Measurements from ENCODE around the genes TMEM253, CHD8, OR10G2 and OR4E1.

DNA sequence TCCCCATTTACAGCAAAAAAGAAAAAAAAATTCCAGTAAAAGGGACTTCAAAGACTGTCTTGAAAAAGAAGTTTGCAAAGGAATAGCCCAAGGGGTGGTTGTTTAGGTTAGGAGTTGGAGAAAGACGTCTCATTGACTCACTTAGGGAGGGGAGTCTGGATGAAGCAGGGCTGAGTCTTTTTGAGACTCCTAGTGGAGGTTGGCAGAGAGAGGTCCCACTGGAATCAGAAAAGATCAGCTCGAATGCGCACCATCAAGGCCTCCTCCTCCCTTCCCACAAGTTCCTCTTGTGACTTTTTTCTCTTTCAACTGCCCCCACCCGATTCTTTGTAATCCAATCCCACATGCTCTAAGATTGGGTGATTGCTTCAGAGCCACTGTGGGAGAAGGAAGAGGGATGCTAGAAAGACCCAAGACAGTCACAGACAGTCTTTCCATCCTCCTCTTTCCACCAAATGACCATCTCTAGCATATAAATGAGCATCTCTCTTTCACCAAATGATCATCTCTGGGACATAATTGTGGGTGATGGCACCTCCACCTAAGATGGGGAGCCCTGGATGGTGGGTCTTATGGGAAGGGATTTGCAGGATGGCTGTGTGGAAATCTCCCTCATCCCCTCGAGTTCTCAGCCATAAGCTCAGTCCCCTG, 2.1 kb downstream of the ARHGEF40 start:
- RAMPAGE, total RNA, result no peak

- RAMPAGE, total RNA, result no peak
These were observed 2.9 kb downstream of the ARHGEF40 start for GRCh38 chr14:21072828-21073532.

DNA sequence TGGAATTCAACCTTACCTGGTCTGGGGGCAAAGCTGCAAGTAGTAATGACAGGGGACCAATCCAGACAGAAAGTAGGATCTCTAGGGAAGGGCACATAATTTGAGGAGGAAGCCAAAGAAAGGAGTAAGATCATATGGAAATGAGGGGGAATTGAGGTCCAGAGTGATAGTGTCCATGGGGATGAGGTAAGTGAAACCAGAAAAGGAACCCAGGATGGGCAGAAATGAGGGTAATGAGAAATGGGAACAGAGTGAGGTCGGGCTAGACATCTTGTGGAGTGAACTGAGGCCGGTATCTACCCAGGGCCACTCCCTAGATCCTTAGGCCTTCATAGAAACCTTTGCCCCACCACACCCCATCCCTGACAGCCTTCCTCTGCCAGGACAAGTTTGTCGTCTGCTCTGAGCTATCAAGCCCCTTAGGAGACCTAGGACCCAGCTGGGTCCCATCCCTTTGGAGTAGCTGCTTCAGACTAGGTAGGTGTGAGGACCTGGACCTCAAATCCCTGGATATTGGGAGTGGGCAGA, at the start of gene TMEM253:
Gene TMEM253, plus strand, starts transcription at position 359 of the 528 bp plus-strand sequence.
- RAMPAGE, total RNA, result no peak

DNA sequence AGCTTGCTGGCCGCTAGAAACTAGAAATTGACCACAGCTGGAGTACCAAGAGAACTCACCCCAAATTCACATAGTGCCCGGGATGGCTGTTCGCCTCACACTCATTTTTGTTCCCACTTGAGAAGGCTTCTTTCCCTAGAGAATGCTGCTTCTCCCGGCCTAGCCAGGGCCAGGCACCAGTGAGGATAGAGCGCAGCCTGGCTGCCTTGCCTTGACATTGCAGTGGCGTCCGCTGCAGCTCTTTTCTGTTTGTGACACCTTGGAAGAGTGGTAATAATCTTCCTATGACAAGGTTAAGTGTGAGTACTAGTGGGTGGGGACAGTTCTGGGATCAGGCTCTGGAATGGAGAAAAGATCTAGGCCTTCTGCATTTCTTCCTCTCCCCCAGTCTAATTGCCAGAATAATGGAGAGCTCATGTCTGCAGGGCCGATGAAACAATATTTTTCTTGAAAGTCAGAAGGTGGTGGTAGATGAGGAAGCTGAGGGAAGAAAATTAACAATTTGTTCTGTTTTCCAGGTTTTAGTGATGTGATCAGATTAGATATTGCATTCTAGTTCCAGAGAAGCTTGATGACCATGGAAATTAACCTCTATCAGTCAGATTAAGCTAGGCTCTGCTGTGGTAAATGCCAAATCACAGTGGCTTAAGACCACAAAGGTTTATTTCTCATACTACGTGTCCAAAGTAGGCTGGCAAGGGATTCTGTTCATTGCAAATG, 3.7 kb downstream of the TMEM253 start:
- RAMPAGE, total RNA, result no peak

DNA sequence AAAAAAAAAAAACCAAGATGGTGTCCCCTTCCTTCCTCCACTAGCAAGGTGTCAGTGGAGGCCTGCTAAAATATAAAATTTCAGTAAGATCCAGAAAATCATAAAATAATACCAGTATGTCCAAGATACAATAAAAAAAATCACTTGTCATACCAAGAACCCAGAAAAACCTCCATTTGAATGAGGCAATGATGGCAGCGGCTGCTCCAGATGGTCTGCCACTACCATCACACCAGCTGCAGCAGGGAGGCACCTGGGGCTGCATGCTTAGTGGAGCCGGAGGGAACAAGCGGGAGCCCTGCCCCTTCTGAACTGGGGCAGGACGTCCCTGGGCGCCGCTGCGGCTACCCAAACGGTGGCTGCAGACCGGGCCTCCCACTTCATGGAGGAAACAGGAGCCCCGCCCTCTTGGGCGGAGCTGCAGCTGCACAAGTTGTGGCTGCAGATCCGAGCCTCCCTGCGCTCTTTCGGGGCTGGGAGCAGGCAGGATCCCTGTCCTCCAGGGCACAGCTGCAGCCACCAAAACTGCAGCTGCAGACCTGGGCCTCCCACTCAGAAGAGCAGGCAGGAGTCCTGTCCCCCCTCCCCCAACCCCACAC, 36.0 kb upstream of the OR5AU1 start:
- RAMPAGE, total RNA, result no peak

- RAMPAGE, total RNA, result no peak
These were observed 36.7 kb upstream of the OR5AU1 start for GRCh38 chr14:21192490-21193048.

- RAMPAGE, total RNA, result no peak
These were observed 12.6 kb downstream of the HNRNPC start for GRCh38 chr14:21256560-21257141.

DNA sequence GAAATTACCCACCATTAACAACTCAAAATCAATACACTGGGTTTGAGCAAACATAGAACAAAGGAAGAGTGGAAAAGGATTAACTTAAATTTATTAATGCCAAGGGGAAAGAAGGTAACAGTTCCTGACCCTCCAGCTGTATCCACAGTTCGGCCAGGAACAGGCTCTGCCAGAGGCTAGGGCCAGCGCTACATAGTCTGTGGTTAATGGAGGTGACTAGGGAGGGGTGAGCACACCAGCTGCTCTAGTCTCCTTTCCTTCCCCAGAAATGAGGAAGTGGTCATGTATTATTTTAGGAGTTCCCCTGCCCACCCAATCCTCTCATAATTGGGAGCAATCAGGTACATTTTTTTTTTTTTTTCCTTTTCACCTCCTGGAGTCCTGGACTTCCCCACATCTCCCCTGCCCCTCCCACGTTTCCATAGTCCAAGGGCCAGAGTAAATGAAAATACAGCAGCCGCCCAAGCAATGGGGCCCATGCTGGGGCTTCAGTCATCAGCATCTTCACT, 1.4 kb upstream of the SUPT16H start:
- RAMPAGE, total RNA, result no peak

GRCh38 chr14:21401877-21402158, 18.0 kb upstream of the SUPT16H start:
- RAMPAGE, total RNA, result no peak

GRCh38 chr14:21454870-21455214, 1.1 kb downstream of the CHD8 start:
- RAMPAGE, total RNA, result no peak

DNA sequence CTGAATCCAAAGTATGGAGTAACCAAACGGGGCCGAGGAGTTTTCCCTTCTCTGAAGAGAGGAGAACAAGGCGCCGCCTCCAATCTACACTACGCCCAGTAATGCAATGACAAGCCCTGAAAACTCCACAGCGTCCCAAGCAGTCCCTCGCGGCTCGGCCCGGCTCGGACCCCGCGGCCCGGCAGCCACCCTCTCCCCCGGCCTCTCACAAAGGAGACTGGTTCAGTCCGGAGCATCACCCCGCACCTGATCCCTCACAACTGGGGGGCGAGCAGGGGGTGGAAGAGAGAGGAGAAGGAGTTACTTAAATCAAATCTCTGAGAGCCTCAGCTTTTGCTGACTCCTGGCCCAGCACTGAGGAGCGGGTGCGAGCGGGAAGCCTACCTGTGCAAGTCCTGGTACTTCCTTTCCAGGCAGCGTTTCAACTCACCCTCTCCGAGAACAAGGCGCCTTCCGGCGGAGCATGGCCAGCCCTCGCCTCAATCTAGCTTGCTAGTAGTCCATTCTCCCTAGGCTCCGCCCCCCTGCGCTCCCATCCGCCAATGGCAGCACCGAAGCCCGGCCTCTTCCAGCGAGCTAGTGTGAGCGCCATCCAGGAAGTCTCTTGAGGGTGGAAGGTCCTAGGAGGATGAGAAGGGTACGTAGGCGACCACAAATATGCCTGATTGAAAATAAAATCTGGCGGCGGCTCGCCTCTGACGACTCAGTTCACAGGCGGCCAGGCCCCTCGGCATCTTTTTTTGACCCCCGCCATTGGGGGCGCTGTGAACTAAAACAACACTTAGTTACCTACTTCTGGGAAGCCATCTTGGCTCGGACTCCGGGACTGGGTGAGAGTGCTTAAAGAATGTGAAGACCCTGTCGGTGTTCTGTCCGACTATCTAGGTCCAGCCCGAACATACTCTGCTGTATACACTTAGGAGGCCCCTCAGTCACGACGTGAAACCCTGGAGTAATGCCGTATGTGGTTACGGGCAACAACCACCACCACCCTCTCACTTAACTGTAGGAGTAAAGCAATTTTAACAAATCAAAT, at the start of gene CHD8:
Gene CHD8, minus strand, starts transcription at position 476 of the 1,036 bp plus-strand sequence.
- RAMPAGE, total RNA, result no peak

- RAMPAGE, total RNA, result no peak
These were observed 10.7 kb downstream of the METTL3 start for GRCh38 chr14:21500330-21501009.

DNA sequence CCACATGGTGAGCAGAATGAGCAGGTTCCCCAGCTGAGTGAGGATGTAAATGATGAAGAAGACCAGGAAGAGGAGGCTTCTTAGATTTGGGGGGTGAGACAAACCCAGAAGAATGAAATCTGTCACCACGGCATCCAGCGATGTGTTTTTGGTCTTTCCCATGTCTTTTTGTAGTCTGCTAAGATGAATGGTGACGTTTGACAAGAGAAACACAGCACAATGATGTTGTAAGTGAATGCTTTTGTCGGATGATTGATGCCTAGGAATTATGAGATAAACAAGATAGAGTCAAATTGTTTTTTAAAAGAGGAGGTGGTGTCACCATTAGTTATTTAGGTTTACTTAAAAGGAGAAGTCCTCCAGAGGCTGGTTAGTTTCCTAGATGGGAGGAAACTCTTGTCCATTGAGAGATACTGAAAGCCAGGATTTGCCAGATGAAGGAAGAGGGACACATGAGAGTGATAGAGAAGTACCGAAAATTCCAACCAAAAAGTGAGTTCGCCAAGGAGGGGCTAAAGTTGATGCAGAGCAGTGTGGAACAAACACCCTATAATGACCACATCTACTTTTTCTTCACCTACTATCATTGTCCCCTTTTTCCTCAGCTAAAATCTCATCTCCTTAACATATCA, at the start of gene OR10G2:
Gene OR10G2, minus strand, starts transcription at position 260 of the 632 bp plus-strand sequence.
- RAMPAGE, total RNA, result no peak

DNA sequence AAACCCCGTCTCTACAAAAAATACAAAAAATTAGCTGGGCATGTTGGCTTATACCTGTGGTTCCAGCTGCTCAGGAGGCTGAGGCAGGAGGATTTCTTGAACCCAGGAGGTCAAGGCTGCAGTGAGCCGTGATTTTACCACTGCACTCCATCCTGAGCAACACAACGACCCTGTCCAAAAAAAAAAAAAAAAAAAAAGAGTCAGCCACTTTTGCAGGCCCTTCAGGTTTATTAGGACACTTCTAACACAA, 269 bp downstream of the OR4E1 start:
- RAMPAGE, total RNA, result no peak

GRCh38 chr14:21673750-21674090, at the start of gene OR4E1:
OR4E1 (minus strand) TSS chr14:21673818.
- RAMPAGE, total RNA, result no peak

- RAMPAGE, total RNA, result no peak
These were observed 75.2 kb upstream of the OR4E1 start for GRCh38 chr14:21748776-21749238.

DNA sequence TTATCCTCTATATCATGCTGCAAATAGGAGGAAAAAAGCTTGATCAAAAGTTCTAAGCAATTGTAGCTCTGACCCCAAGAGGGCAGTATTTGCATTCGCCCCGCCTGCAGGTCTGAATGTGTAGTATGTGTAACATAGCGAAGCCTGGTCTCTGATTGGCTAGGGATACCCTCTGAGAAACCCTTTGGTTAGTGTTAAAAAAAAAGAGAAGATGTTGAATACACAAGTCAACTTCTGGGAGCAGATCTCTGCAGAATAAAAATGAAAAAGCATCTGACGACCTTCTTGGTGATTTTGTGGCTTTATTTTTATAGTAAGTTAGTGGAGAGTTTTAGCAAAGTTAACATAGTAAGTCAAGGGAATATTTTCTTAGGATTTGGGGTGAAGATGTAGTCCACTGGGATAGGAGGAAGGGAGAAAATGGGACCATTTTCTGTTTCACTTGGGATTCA, 151.7 kb upstream of the OR4E1 start:
- RAMPAGE, total RNA, result no peak

- RAMPAGE, total RNA, result no peak
These were observed 187.5 kb upstream of the OR4E1 start for GRCh38 chr14:21860945-21861612.

GRCh38 chr14:21923566-21924269, 250.1 kb upstream of the OR4E1 start:
- RAMPAGE, total RNA, result no peak

GRCh38 chr14:22387378-22388265, 201.4 kb downstream of the DAD1 start:
- RAMPAGE, total RNA, result no peak

All from foreskin keratinocyte (primary cell).